Mesangial cell (primary cell): ENCODE data around the genes SSBP4, FKBP8 and CRLF1.

DNA sequence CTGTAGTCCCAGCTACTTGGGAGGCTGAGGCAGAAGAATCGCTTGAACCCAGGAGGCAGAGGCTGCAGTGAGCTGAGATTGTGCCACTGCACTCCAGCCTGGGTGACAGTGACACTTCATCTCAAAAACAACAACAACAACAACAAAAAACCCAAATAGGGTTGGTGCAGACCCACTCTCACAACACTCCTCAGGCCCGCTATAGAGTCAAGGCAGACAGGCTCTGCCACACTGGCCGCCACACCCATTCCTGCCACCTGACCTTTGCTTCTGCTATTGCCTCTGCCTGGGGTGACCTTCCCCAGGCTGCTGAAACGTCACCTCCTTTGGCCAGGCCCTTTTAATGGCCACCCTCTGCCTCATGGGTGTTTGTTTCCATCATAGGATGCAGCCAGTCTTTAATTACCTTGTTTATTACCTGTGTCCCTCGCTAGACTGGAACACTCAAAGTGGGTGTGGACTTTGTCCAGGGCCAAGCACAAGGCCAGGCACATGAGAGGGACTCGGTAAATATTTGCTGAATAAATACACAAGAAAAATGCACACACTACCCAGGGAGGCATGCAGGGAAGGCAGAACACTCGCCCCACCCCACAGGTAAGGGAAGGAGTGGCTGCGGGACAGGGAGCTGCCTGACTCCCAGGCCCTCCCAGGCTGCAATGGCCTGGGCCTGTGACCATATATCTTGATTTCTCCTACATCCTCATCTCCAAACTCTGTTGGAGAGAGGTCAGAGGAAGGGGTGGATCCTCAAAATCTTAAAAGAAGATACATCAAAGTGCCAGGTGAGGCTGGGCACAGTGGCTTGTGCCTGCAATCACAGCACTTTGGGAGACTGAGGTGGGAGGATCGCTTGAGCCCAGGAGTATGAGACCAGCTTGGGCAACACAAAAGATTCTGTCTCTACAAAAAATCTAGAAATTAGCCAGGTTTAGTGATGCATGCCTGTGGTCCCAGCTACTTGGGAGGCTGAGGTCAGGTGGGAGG is 3.1 kb downstream of the LSM4 start:
- RAMPAGE, long total RNA: no peak

GRCh38 chr19:18391355-18391925 is 5.5 kb downstream of the GDF15 start:
- RAMPAGE, long total RNA: no peak

GRCh38 chr19:18419102-18420115 is at the start of gene SSBP4:
Gene SSBP4, plus strand, starts transcription at chr19:18419398.
- RAMPAGE, long total RNA: start-site peak on the plus strand at chr19:18419561-18419849, 11 reads

DNA sequence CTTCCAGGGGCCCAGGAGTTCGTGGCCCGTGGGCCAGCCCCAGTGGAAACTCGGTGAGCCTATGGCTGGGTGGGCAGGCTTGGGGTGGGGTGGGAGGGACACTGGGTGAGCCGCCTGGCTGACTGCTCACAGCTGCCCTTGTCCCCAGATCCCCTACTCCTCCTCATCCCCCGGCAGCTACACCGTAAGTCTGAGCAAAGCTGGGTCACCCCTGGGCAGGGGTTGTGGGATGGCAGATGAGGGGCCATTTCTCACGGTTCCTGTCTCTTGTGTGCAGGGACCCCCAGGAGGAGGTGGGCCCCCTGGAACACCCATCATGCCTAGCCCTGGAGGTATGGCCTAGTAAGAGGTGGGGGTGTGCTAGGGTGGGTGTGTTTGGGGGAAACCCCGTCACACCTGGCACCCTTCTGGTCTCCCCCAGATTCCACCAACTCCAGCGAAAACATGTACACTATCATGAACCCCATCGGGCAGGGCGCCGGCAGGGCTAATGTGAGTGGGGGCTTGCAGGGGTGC is 5.3 kb downstream of the ISYNA1 start:
- RAMPAGE, long total RNA: no peak

DNA sequence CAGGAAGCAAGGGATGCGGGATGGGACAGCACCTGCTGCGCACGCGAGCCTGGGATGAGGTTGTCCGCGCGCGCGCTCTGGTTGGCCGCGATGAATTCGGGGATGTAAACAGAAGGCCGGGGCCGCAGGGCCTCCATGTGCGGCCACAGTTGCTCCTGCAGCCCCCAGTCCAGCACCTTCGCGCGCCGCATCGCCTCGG is 1.4 kb downstream of the ISYNA1 start:
- RAMPAGE, long total RNA: no peak

GRCh38 chr19:18457980-18458355 is 20.0 kb upstream of the ISYNA1 start:
- RAMPAGE, long total RNA: no peak

DNA sequence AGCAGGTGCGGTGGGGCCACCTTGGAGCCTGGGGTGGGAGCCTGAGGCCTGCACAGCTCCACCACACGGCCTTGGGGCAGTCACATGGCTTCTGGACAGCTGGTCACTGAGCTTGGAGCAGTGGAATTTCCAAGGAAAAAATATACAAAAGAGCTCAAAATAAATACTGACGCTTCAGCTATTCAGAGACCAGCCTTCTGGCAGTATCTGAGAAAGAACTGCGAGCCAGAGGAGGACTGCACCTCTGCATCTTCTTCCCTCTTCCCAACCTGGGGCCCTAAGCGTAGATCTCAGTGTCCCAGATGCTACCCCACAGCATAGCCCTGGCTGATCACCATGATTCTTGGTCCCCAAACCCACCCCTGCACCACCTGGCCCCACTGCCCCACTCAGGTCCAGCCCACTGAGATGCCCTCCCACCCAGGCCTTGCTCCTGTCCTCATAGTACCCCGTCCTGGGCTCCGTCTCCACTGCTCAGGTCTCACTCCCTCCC is 35.6 kb upstream of the ISYNA1 start:
- RAMPAGE, long total RNA: no peak

DNA sequence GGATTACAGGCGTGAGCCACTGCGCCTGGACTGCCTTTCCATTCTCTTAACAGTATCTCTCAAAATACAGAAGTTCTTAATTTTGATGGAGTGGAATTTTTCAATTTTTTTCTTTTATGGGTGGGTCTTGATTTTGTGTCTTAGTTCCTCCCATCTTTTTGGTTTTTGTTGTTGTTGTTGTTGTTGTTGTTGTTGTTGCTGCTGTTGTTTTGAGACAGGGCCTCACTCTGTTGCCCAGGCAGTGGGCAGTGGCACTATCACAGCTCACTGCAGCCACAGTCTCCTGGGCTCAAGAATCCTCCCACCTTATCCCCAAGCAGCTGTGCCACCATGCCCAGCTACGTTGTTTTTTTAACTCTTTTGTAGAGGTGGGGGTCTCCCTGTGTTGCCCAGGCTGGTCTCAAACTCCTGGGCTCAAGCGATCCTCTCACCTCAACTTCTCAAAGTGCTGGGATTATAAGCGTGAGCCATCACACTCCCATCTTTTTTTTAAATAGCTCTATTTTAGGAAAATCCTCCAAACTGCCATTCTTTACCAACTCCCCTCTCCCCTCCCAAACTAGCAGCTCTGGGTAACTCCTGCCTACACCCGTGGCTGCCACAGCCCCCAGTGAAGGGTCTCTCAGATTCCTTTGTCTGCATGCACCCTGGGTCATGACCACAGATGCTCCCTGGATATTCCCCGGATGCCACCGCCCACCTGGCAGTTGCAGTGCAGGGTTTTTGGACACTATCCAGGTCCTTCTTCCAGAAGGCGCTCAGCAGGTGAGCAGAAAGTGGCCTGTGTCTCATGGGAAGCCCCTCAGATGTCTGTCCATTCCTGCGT is 39.1 kb downstream of the ELL start:
- RAMPAGE, long total RNA: no peak

GRCh38 chr19:18493889-18494657 is 27.8 kb downstream of the ELL start:
- RAMPAGE, long total RNA: no peak

GRCh38 chr19:18518560-18519061 is 3.3 kb downstream of the ELL start:
- RAMPAGE, long total RNA: no peak

- RAMPAGE, long total RNA: no peak
Observed at GRCh38 chr19:18519769-18520476, 1.9 kb downstream of the ELL start.

- RAMPAGE, long total RNA: start-site peak on the minus strand at chr19:18543533-18543575, 2,015 reads
Observed at GRCh38 chr19:18543350-18544250, at the start of gene FKBP8. Gene FKBP8, minus strand, starts transcription at chr19:18543573.

- RAMPAGE, long total RNA: no peak
Observed at GRCh38 chr19:18560224-18560639, 2.6 kb downstream of the KXD1 start.

GRCh38 chr19:18604524-18604801 is 2.1 kb downstream of the CRLF1 start:
- RAMPAGE, long total RNA: no peak

DNA sequence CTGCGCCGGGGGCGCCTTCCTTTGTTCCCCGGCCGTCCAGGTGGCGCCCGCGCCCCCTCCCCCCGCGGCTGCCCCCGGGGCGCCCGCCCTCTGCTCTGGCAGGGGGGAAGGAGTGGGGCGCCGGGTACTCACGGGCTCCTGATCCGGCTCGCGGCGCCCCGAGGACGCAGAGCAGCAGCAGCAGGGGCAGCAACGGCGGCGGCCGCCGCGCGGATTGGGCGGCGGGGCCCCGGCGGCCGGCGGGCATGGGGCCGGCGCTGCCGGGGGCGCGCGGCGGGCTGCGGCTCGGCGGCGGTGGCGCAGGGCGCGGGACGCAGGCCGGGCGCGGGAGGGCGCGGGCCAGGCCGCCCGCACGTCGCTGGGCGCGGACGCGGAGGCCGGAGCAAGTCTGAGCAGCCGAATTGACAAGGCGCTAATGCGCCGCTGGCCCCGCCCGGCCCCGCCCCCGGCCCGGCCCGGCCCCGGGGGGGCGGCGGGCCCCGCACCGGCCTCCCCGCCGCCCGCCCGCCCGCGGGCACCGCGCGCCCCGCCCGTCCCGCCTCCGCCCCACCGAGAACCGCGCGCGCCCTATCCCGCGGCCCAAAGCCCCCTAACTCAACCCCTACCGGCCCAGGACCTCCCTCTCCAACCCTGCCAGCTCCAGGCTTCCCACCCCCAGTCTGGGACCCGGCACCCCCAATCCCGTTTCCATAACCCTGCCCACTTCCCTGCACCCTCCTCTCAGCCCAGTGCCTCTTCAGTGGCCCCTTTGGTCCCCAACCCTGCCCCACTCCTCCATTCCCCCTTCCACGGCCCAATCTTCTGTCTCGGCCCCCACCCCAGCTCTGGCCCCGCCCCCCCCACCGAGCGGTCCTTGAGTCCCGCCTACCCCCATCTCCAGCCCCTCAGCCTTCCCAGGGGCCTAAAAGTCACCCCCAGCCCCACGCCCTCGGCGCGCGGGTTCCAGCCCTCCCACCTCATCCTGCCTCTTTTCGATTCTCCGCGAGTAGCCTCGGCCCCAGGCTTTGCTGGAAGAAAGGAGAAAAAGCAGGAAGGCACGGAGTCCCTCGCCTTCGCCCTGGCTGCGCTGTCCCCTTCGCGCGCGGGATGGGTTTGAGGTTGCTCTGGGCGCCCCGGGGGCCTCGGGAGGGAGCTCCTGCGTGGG is at the start of gene CRLF1:
Gene CRLF1 (minus strand): TSS at position 390 of the 1,144 bp plus-strand sequence.
- RAMPAGE, long total RNA: no peak

GRCh38 chr19:18659067-18659861 is 22.4 kb downstream of the KLHL26 start:
- RAMPAGE, long total RNA: no peak

DNA sequence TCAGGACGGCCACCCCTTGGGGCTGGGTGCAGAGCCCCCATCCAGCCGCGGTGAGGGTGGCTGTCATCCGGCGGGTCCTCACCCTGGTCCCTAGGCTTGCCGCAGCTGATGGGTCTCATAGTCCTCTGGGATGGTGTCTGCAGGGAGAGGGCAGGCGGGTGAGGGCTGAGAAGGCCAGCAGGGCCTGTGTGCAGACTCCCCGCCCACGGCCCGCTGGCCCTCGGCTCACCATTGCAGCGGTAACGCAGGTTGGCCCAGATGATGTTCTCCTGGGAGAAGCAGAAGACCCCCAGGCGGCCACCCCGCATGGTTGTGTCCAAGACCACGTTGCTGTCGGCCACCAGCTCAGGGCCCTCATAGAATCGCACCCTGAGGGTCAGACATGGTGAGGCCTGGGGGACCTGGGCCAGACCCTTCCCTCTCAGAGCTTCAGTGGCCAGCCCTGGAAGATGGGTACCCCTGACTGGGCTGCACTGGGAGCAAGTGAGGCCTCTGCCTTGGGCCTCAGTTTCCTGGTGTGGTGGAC is 8.2 kb downstream of the COMP start:
- RAMPAGE, long total RNA: no peak

DNA sequence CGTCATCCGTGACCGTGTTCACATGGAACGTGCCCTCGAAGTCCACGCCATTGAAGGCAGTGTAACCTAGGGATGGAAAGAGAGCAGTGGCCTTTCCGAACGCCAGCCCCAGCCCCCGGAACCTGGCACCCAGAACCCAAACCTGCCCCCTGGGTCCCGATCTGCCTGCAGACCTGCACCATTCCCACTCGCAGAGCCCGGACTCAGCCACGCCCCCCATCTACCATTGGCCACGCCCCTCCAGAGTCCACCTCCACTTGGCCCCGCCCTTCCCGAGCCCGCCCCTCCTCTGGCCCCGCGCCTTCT is 6.1 kb downstream of the COMP start:
- RAMPAGE, long total RNA: no peak

DNA sequence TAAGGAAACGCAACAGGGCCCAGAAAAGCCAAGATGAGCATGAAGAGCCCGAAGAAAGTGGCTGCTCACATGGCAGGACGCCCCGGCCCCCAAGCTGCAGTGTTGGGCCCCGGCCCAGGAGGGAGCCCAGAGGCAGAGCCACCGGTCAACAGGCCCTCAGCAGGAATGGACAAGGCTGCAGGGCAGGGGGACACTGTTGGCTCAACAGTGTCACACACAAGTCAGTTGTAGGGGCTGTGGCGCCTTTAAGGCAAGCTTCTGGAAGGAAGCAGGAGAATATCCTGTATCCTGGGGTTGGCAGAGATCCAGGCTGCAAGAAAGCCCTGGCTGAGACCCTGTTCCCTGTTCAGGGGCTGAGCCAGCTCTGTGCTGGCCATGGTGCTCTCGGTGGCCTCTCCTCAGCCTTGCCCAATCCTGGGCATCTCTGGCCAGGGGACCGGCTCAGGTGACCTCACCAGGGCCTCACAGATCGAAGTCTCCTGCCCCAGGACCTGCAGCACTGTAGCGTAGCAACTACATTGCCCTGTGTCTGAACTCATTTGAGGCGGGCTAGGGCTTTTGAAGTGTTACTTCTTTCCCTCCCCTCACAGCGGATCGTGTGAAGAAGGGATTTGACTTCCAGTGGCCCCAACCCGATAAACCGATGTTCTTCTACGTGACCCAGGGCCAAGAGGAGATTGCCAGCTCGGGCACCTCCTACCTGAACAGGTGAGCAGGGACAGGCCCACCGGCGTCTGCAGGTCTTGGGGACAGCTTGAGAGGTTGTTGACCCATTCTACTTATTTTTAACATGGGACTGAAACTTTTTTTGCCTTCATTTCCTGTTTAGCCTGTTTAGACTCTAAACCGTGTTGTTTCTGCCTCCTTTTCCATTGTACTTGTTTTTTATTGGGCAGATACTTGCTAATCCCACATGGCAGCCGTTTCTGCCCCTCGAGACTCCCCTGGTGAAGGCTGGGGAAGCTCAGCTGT is 28.3 kb downstream of the UPF1 start:
- RAMPAGE, long total RNA: no peak

GRCh38 chr19:18894520-18895812 is 992 bp downstream of the CERS1 start:
- RAMPAGE, long total RNA: no peak